Transverse colon (tissue), 4 donors: ENCODE results near the genes CUL9 and TTBK1.

DNA sequence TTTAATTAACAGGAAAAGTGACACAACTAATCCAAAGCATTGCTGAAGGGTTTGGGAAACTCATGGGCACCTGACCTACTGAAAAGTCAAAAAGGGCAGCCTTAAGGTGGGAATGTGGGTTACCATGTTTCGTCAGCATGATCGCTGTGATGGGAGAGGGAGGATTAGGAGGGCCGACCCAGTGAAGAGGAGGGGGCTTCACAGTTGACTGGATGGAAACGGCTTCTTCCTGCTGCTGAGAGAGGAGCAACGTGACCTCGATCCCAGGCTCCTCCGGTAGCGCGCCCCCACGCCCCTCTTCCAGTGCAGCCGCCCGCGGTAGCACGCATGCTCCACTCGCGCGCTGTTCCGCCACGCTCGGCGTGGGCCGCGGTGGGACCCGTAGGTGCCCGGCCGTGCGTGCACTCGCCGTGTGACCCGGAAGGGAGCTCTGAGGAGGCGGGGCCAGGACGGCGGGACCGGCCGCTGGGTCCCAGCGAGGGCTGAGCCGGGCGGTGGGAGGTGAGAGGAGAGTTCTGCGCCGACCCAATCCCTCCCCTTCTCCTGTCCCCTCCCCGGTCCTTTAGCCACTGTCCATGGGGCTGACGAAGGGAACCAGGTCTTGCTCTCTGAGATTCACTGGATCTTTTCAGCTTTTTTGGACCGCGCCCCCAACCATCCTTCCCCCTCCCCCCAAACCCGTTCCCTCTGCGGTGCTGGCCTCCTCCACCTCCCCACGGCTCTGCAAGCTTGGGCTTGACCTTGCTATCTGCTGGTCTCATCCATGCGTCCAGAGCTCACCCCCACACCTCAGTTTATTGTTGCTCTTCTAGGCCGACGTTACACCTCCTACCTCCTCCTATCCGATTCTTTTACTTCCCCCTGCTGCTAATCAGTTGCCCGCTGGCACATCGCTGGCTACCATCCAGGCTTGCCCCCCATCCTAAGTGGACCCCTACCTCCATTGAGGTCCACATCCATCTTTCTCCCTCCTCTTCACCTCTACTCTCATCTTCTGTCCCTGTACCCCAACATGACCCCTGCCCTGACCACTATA lies at the start of gene CUL9:
Gene CUL9, plus strand, starts transcription at position 448 of the 1,036 bp plus-strand sequence.
- PRO-cap, result bidirectional peak, plus-strand start at position 433 of the sequence, minus-strand start at position 432 of the sequence
- RAMPAGE, long total RNA, 4 experiments, result start-site peak on the plus strand in 2 of 4 experiments, centred at positions 446 to 468 of the sequence, 23 to 78 reads per replicate

DNA sequence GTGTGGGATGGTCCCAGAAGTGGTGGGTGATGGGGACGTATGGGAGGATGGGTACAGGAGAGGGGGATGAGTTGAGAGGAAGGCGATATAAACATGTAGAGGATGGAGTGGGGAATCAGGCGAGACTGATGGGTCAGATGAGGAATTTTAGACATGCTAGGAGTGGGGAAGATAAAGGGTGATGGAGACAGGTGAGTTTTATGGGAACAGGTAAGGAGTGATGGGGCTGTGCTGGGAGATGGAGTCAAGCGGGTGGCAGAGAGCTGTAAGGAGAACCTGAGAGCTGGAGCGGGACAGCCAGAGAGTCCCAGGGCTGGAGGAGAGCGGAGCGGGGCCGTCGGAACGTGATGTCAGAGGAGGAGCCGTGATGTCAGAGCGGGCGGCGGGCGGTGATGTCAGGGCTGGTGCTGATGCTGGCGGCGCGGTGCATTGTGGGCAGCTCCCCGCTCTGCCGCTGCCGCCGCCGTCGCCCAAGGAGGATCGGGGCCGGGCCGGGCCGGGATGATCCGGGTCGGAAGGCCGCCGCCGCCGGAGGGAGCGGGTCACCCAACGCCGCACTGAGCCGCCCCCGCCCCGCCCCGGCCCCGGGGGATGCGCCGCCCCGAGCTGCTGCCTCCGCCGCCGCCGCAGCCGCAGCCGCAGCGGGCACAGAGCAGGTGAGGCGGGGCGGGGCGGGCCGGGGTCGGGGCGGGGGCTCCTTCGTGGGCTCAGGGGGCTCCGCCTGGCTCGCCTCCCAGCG lies at the start of gene TTBK1:
Gene TTBK1, plus strand, starts transcription at position 429 of the 739 bp plus-strand sequence.
- PRO-cap, result no peak
- RAMPAGE, long total RNA, 4 experiments, result no peak in any of the 4 experiments

DNA sequence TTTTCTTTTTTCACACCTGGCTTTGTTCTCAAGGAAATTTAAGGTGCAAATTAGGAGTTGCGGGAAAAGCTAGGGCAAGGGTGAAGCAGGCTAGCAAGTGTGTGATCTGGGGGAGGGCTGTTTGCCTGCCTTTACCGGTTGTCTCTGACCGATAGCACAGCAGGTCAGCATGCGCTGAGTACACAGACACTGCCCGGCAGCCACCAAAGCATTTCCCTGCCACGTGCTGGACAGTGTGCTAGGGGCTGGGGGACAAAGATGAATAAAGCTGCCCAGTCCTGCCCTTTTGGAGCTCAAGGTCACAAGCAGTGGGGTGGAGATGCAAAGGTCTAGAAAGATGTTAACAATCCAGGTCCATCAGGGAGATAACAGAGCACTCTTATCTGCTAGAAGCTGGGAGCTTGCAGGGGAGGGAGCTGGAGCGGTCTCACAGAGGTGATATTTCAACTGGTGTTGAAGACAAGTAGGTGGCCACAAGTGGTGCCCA lies 24.4 kb downstream of the TTBK1 start:
- PRO-cap, result no peak
- RAMPAGE, long total RNA, 4 experiments, result no peak in any of the 4 experiments

DNA sequence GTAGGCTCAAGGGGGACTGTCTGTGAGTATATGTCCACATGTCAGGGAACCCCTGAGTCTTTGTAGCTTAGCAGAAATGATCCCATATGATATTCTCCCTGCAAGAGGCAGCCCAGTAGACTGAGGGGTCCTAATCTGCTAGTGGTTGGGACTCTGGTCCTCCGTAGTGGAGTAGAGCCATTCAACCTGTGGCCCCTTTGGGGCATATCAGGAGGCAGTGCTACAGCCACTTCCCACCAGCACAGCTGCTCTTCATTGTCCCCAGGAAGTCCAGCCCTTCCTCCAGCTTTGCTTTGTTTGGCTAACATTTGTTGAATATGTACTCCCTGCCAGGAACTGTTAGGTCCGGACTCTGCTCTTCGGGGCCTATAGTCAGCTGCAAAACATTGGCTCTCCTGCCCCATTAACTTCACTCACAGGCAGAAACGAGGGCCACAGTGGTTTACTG lies 10.9 kb downstream of the LRRC73 start:
- PRO-cap, result no peak
- RAMPAGE, long total RNA, 4 experiments, result no peak in any of the 4 experiments

DNA sequence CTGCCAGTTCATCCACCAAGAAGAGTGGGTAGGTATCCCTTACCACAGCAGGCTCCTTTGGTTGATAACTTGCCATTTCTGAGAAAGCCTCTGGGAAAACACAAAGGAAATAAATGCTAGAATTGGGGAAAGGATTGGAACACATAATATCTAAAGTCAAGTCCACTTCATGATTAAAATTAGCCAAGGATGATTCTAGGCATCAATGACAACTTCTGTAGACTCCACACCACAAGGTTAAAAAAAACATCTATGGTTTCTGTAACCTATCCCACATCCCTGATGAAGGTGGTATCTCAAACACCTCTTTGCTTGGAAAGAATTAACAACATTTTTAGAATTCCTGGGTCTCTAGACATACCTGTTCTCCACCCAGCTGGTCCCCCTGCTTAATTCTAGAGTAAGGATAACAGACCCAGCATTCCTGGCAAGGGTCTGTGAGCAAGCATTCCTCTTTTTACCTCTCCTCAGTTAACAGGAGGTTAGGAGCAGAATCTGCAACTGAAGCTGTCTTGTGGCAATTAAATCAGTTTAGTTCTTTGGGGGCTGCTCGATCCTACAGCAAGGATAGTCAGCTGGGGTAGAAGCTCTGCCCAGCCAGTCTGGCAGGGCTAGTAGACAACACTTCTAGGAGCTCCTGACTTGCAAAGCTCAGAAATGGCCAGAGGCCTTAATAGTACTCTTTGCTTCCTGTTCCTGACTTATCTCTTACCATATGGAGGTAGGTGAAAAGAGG lies 11.4 kb downstream of the POLR1C start:
- PRO-cap, result no peak
- RAMPAGE, long total RNA, 4 experiments, result no peak in any of the 4 experiments

DNA sequence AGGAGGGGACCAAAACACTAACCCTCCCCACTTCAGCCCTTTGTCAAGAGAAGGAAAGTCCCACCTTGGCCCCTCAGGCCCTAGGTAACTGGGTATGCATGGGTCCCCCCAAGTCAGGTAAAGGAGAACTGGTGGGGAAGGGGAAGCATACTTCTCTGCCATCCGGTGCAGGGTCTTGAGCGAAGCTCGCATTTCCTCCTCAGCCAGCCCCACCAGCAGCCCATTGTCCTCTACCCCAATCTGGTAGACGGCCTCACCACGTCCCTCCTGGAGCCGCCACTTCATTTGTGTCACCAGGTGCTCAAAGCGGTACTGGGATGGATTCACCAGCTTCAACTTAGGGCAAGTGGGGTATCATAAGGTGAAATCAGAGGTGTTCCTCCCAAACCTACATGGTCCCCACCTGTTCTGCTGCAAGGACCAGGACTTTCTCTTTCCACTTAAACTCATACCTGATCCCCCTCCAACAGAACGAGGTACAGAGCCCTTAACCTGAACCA lies 2.9 kb downstream of the GTPBP2 start:
- PRO-cap, result no peak
- RAMPAGE, long total RNA, 4 experiments, result start-site peak on the minus strand in 2 of 4 experiments, centred at positions 260 to 281 of the sequence, 8 to 18 reads per replicate

GRCh38 chr6:43678342-43678858 lies 9.2 kb downstream of the MRPS18A start:
- PRO-cap, result no peak
- RAMPAGE, long total RNA, 4 experiments, result no peak in any of the 4 experiments

GRCh38 chr6:43723928-43724327 lies 36.3 kb upstream of the MRPS18A start:
- PRO-cap, result unidirectional peak, plus-strand start at chr6:43724113
- RAMPAGE, long total RNA, 4 experiments, result no peak in any of the 4 experiments

GRCh38 chr6:43742983-43743610 lies 26.9 kb upstream of the VEGFA start:
- PRO-cap, result no peak
- RAMPAGE, long total RNA, 4 experiments, result no peak in any of the 4 experiments

DNA sequence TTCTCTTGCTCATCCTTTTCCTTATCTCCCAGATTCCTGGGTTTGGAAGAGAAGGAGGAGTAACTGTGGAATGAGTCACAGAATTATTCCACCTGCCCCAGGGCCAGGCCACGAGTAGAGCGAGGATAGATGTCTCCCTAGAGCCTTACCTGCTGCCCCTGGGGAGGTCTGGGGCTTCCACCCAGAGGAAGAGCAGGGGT lies 10.6 kb upstream of the VEGFA start:
- PRO-cap, result no peak
- RAMPAGE, long total RNA, 4 experiments, result no peak in any of the 4 experiments

GRCh38 chr6:43796675-43797800 lies 27.0 kb downstream of the VEGFA start:
- PRO-cap, result no peak
- RAMPAGE, long total RNA, 4 experiments, result no peak in any of the 4 experiments

DNA sequence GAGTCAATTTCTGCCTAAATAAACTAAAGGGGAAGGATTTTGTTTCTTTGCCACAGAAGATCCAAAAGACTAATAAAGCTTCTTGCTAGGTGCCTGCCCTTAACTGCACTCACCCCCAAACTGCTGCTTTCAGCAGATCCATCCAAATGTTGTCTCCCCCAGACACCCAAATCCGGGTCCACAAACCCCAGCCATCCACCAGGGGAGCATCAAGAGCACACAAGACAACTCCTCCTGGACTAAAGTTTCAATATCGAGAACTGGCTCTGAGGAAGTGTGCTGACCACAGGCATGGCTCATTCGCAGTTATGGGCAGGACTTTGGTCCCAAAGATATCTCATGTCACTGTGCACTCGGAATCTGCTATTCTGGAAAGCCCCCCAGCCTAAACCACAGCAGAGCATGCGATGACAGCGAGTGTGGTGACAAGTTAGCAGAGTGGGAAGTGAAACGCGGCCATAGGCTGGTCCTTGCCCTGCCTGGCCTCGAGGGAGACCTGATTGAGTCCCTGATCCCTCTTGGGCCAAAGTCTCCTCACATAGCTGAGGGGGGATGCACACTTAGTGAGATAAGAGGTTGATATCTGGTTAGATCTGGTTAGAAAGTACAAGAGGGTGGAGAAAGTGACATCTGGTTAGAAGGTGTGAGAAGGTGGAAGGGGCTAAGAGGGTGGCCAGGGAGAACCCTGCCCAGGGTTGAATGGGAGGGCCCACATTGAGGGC lies 149.8 kb downstream of the MRPL14 start:
- PRO-cap, result no peak
- RAMPAGE, long total RNA, 4 experiments, result no peak in any of the 4 experiments

GRCh38 chr6:43992547-43993418 lies 134.5 kb downstream of the MRPL14 start:
- PRO-cap, result no peak
- RAMPAGE, long total RNA, 4 experiments, result no peak in any of the 4 experiments

GRCh38 chr6:43999798-44000811 lies 127.1 kb downstream of the MRPL14 start:
- PRO-cap, result no peak
- RAMPAGE, long total RNA, 4 experiments, result start-site peak on the plus strand in 1 of 4 experiments, at chr6:44000577-44000689 at its widest, 19 reads per replicate

GRCh38 chr6:44009882-44010364 lies 117.3 kb downstream of the MRPL14 start:
- PRO-cap, result no peak
- RAMPAGE, long total RNA, 4 experiments, result no peak in any of the 4 experiments

- PRO-cap, result no peak
- RAMPAGE, long total RNA, 4 experiments, result no peak in any of the 4 experiments
Measured at GRCh38 chr6:44072965-44073167, 54.4 kb downstream of the MRPL14 start.

GRCh38 chr6:44122651-44123590 lies 4.3 kb downstream of the MRPL14 start:
- PRO-cap, result no peak
- RAMPAGE, long total RNA, 4 experiments, result no peak in any of the 4 experiments

DNA sequence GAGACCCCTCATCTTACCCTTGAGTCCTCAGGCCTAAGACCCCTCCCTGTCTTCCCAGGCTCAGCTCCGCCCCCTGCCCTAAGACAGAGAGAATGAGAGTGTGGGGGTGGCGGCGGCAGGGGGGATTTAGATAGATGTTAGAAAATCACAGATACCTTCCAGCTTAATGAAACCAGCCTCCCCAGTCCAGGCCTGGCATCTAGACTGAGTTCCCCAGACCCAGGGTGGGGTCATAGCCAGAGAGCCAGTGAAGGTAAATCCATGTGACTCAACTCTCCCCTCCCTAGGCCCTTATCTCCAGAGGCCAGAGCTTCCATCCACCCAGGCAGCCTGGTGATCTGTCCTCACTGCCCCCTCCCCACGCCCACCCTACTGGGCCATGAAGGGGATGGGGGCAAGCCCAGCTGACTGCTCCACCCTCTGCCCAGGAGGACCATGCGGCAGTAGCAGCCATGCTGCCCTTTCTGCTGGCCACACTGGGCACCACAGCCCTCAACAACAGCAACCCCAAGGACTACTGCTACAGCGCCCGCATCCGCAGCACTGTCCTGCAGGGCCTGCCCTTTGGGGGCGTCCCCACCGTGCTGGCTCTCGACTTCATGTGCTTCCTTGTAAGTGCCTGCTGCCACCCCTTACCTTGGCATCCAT lies 6.9 kb downstream of the TMEM63B start:
- PRO-cap, result no peak
- RAMPAGE, long total RNA, 4 experiments, result start-site peak on the plus strand in 1 of 4 experiments, centred at position 557 of the sequence, 18 reads per replicate

DNA sequence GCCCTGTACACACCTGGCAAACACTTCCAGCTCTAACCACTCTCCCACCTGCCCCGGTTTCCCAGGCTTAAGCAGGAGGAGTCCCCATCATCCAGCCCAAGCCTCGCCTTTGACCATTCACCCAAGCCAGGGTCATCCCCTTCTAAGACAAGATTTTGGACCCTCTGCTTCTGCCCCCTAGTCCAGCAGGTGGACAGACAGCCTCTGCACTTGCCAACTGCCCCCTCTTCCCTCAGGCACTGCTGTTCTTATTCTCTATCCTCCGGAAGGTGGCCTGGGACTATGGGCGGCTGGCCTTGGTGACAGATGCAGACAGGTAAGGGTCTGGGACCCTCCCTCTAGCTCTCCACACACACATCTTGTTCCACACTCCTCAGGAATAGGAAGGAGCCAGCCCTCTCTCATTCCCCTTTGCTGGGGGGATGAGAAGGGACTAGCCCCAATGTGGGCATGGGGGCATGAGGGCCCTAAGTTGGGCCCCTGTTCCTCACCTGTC lies 7.5 kb downstream of the TMEM63B start:
- PRO-cap, result no peak
- RAMPAGE, long total RNA, 4 experiments, result start-site peak on the plus strand in 1 of 4 experiments, centred at position 280 of the sequence, 17 reads per replicate

GRCh38 chr6:44224052-44224708 lies 785 bp downstream of the SLC29A1 start:
- PRO-cap, result no peak
- RAMPAGE, long total RNA, 4 experiments, result no peak in any of the 4 experiments